Thoracic aorta (tissue), 1 donor: ENCODE measurements around a stretch of chrX.

DNA sequence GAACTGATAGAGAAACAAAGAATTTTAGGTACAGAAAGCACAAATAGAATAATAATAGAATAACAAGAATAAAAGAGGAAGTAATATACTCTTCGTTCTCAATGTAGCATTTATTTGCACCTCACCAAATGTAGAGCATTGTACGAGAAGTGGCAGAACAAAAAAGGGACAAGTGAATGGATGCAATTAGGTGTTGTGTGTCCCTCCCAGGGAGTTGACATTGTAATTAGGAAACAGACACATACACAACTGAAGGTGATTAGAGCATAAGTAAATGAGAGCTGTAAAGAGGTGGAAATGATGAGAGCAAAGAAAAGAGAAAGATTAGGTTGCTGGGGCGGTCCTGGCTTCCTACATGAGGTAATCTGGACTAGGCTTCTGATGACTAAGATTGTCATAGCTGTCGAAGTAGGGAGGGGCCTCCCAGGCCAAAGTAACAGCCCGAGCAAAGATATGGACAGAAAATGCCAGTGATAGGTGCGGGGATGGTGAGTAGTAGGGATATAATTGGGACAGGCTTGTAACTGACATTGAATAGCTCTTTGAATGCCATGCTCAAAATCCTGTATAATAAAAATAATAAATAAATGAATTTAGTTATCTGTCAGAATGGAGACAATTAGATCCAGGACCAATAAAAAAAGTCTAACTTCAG is 10.5 kb downstream of the RAB9A start:
- RAMPAGE, long total RNA = no peak

- RAMPAGE, long total RNA = no peak
Observed at GRCh38 chrX:13752812-13753563, 18.4 kb downstream of the OFD1 start.

DNA sequence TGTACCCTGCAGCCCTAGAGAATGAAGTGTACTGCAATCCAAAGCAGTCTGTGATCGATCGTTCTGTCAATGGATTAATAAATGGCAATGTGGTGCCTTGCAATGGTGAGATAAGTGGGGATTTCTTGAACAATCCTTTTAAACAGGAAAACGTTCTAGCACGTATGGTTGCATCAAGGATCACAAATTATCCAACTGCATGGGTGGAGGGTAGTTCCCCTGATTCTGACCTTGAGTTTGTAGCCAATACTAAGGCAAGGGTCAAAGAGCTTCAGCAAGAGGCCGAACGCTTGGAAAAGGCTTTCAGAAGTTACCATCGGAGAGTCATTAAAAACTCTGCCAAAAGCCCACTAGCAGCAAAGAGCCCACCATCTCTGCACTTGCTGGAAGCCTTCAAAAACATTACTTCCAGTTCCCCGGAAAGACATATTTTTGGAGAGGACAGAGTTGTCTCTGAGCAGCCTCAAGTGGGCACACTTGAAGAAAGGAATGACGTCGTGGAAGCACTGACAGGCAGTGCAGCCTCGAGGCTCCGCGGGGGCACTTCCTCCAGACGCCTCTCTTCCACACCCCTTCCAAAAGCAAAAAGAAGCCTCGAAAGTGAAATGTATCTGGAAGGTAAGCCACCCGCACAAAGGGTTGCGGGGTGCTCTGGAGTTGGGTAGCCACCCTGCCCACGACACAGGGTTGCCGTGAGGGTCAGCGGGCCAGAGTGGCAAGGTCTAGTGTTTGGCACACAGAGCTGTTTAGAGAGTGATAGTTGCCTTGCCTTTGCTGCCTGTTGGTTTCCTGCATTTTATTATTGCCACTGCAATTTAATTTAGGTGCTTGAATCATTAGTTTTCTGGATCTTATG is 25.8 kb downstream of the OFD1 start:
- RAMPAGE, long total RNA = no peak

- RAMPAGE, long total RNA = no peak
Observed at GRCh38 chrX:13891654-13892189, 74.8 kb upstream of the GPM6B start.

GRCh38 chrX:13937197-13937733 is 92.4 kb downstream of the GEMIN8 start:
- RAMPAGE, long total RNA = no peak

GRCh38 chrX:14886018-14886610 is 12.9 kb downstream of the MOSPD2 start:
- RAMPAGE, long total RNA = no peak

- RAMPAGE, long total RNA = no peak
Observed at GRCh38 chrX:15301854-15302324, 13.6 kb downstream of the ASB11 start.

- RAMPAGE, long total RNA = no peak
Observed at GRCh38 chrX:15407417-15407670, 23.1 kb upstream of the VEGFD start.

DNA sequence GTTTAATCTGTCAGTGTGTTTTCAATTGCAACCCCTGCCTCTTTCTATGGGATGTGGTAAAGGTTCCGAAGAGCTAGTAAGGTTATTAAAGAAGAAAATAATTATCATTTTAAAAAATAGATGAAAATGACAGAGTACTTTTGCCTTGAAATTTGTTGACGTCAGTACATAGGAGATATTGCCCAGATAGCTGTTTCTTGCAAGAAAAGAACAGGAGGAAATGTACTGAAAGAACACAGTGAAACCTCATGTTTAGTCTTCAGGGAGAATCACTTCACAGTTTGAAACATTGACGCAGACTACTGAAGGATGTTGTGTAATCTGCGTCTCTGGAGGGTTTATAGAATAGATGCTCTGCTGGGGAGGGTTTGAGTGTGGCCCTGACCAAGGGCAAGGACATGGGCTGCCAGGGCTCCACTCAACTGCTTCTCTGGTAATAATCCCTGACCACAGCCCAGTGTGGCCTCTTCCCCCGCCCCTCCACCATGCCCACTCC is 15.7 kb upstream of the ACE2 start:
- RAMPAGE, long total RNA = no peak

- RAMPAGE, long total RNA = no peak
Observed at GRCh38 chrX:16183805-16184310, 16.6 kb downstream of the MAGEB17 start.

GRCh38 chrX:16528471-16528855 is 121.5 kb upstream of the S100G start:
- RAMPAGE, long total RNA = no peak

GRCh38 chrX:16577312-16578126 is 72.4 kb upstream of the S100G start:
- RAMPAGE, long total RNA = no peak

DNA sequence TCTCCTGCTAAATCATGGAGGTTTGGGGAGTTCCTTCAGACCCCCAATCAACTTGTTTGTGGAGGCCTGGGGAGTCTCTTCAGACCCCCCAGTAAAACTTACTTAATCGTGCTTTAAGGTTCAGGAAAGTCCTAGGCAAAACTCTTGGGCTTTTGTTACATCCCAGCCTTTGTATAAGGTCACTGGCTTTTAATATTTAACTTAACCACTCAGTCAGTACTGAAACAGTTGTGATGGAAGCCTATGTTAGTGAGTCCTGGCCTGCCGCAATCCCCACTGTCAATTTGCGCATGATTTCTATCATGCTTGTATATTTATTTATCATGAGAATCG is 6.9 kb downstream of the SYAP1 start:
- RAMPAGE, long total RNA = no peak

DNA sequence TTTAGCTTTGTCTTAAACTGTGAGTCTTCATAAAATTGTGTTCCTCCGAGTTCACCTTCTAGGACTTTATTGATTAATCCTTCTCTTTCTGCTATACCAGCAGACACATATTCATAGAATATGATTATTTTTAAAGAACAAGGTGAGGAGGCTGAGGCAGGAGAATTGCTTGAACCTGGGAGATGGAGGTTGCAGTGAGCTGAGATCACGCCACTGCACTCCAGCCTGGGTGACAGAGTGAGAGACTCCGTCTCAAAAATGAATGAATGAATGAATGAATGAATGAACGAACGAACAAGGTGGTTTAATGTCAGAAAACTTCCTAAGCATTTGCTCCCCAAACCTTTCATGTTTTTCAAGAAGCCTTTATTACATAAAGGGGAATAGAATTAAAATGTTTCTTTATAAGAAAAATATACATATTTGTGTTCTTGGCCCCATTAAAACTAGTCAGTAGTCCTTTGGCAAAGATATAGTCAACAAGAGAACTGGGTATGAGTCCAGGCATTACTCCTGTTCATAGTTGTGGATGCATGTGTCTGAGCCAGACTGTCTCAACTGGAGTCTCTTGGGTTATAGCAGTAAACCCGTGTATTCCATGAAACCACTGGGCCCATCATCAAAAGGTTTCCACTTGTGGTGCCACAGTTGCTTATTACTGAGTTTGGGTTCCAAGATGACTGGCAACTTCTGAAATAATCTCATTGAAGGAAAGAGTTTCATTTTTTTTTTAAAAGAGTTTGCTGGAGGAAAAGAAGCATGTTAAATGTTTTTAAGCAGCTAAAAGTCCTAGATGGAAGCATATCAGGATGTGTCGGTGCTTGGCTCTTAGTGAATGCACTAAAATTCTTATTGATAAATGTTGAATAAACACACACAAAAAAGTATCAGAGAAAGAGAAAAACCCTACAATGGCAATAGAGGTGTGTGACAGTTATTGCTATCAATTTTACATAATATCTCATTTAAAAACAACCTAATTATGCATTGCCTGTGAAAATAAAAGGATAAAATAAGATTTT is 24.5 kb upstream of the TXLNG start:
- RAMPAGE, long total RNA = no peak

- RAMPAGE, long total RNA = no peak
Observed at GRCh38 chrX:16762528-16763404, 23.5 kb upstream of the TXLNG start.

DNA sequence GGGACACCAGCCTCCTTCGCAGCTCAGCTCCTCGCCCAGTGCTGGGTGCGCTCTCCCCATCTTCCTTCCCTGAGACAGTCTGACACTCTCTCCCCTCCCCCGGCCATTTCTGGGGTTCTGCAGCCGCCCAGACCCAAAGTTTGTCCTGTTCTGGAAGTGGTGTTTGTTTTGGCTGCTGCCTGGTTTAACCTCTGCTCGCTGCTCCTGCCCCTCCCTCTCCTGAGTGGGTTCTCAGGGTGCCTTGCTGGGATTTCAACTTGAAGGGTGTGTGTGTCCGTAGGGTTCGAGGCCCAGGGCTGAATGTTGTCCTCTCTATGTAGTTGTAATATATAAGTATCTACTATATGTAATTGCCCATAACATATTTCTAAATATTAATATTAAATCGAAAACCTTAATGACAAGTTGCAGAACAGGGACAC is 853 bp downstream of the REPS2 start:
- RAMPAGE, long total RNA = no peak

- RAMPAGE, long total RNA = start-site peak on the plus strand at chrX:17149664-17149804, 7 reads
Observed at GRCh38 chrX:17149195-17150014, 202.9 kb downstream of the REPS2 start.

DNA sequence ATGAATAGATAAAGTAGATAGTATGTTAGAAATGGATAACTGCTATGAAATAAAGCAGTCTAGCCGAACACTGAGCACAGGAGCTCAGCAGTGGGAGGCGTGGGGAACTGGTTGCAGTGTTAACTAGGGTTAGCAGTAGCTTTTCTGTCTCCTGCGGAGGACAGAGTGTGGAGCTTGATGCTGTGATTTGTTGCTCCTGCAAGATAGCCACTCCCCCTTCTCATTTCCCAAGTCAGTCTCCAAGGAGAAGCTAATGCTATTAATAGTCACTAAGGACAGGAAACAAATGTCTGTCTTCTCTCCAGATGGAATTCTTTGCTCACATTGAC is 156.9 kb upstream of the SCML1 start:
- RAMPAGE, long total RNA = no peak

GRCh38 chrX:17718348-17719077 is 18.8 kb upstream of the SCML1 start:
- RAMPAGE, long total RNA = start-site peak on the plus strand at chrX:17718351-17718664, 12 reads; start-site peak on the plus strand at chrX:17718708-17719004, 63 reads

- RAMPAGE, long total RNA = no peak
Observed at GRCh38 chrX:17735134-17735517, 2.2 kb upstream of the SCML1 start.